ENCODE data around the genes SLC16A13, SLC16A11, GABARAP, CTDNEP1 and ELP5.

DNA sequence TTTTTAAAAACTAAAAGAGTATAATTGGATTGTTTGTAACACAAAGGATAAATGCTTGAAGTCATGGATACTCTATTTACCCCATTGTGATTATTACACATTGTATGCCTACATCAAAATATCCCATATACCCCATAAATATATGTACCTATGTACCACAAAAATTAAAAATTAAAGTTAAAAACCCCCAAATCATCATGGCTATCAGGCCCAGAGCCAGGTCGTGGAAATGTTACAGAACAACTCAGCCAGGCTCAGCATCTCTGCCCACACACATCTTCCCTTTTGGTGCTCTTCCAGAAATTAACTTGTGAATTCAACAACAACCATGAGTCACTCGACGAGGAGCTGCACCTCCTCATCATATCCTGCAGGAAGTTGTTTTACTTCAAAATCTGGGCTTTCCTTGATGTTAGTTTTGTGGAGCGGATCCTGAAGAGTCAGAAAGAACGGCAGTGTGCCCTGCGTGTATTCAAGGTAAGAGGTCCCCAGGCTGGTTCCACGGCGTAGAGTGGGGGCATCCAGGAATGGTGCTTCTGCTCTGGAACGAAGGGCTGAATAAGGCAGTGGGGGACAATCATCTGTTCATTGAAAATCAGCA, 10.6 kb downstream of the FBXO39 start:
- RRBS: no CpG with 5 or more reads among the region's 9 CpGs

GRCh38 chr17:6936208-6937080, 59.4 kb upstream of the ALOX12 start:
- RRBS: no CpG with 5 or more reads among the region's 8 CpGs

- RRBS: 3% methylated on average over 21 of the region's 79 CpGs
These were observed at the start of gene SLC16A13 for GRCh38 chr17:7035682-7036742. Gene SLC16A13 (plus strand): TSS chr17:7036015.

GRCh38 chr17:7041940-7042544, 1.9 kb downstream of the SLC16A11 start:
- RRBS: 8% methylated on average over 11 of the region's 37 CpGs

DNA sequence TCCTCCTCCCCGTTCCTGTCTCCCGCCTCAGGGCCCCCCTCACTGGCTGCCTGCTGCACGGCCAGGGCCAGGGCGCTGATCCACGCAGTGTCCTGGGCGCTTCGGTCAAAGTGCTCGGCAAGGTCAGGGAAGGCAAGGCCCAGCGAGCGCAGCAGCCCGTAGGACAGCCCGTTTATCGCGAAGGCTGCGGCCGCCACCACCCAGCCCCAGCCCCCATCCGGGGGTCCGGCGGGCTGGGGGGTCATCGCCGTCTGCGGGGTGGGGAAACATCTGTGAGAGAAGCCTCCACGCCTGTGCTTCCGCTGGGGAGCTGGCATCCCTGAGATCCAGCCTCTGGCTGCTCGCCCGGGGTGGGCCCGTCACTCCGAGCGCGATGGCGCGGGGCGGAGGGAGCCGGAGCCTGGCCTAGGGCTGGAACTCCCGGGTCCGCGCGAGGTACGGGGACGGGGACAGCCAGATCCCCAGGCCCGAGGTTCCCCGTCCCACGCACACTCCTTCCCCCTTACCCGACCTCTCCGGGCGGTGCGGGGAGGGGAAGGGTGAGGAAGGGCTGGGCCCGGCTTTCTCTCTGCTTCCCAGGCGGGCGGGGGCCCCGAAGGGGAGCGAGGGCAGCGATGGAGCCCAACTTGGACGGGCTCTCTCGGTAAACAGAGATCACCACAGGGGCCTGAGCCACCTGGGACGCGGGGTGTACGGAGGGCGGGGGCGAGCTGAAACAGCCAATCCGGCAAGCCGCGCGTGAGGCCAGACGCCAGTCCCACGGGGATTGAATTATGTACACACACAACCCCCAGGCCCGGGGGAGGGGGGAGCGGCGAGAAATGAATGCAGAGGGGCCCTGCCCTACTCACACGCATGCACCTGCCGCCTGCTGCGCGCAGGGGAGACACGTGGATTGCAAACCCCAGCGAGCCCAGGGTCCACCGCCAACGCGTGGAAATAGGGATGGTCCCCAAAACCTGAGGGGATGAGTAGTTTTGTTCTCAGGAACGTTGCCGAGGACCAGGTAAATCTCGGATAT, at the start of gene SLC16A11:
Gene SLC16A11, minus strand, starts transcription at position 824 of the 1,021 bp plus-strand sequence.
- RRBS: 2% methylated on average over 26 of the region's 81 CpGs

GRCh38 chr17:7098900-7099308, 15.7 kb downstream of the ASGR2 start:
- RRBS: no CpG with 5 or more reads among the region's 6 CpGs

DNA sequence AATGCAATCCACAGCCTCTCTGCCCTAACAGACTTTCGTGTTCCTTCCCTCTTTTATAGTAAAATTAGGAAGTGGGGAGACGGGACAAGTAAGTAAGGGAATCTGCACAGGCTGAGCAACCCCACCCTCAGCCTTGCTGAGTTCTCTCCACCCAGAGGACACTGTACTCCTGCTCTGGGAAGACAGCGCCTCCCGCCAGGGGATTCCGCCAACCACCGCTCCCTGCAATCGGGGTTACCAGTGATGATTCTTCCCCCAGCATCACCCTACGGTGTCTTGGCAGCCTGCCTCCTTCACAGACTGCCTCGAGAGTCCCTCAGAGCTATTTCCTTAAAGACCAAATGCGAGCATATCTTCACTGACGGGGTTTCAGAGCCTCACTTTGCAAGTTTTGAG, 22.6 kb upstream of the ASGR2 start:
- RRBS: no CpG with 5 or more reads among the region's 11 CpGs

GRCh38 chr17:7237174-7237446, 2.1 kb downstream of the PHF23 start:
- RRBS: no CpG with 5 or more reads among the region's 2 CpGs

DNA sequence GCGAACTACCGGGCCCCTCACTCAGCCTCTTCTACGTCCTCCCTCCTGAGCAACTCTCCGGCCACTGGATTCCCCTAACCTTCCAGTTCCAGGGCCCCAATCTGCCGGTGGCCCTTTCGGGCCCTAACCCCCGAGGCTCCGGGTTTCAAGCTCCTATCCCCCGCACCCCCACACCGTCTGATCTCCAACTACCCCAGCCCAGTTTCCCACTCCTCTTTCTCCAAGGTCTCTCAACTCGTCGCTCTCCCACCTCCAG, 464 bp downstream of the PHF23 start:
- RRBS: 0% methylated on average over 2 of the region's 12 CpGs

- RRBS: 1% methylated on average over 6 of the region's 65 CpGs
These were observed at the start of gene GABARAP for GRCh38 chr17:7241999-7242913. Gene GABARAP (minus strand): TSS chr17:7242449.

GRCh38 chr17:7242914-7243632, 824 bp upstream of the GABARAP start:
- RRBS: 2% methylated on average over 16 of the region's 42 CpGs

GRCh38 chr17:7248698-7249205, 2.8 kb downstream of the CTDNEP1 start:
- RRBS: no CpG with 5 or more reads among the region's 6 CpGs

- RRBS: no CpG with 5 or more reads among the region's 67 CpGs
These were observed at the start of gene CTDNEP1 for GRCh38 chr17:7250900-7251853. Gene CTDNEP1 (minus strand): TSS chr17:7251734.

DNA sequence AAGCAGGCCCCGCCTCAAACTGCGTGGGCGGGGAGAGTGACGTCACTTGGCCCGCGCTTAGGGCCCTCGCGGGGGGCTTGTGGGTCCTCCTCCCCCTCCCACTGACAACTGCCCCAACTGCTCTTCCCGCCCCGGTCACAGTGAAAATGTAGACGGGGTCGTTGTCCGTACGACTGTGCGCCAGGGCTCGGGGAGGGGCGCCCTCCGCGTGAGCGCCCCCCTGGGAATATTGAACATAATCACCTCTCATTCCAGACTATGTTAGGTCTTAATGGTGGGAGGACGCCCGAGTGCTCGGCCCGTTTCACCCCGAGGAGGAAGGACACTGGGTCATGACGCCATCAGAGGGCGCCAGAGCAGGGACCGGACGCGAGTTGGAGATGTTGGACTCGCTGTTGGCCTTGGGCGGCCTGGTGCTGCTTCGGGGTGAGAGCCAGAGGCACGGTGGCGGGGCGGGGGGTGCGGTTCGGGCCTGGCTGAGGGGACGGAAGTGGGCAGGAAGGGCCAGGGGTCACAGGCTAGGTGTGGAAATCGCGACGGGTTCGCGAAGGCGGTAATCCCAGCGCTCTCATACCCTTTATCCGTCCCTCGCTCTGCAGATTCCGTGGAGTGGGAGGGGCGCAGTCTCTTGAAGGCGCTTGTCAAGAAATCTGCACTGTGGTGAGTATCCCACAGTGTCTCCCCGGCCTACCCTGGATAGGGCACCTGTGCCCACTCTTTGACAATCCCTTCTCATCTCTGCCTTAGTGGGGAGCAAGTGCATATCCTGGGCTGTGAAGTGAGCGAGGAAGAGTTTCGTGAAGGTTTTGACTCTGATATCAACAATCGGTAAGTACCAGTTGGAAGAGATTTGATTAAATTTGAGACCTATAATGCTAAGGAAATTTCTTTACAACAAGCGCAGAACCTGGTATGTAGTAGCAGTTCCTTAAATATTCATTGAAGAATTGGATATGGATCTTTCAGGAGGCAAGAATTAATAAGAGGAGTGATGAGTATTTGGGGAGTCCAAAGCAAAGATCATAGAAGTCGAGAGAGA, at the start of gene ELP5:
Gene ELP5, plus strand, starts transcription at position 45 of the 1,039 bp plus-strand sequence.
- RRBS: no CpG with 5 or more reads among the region's 57 CpGs

DNA sequence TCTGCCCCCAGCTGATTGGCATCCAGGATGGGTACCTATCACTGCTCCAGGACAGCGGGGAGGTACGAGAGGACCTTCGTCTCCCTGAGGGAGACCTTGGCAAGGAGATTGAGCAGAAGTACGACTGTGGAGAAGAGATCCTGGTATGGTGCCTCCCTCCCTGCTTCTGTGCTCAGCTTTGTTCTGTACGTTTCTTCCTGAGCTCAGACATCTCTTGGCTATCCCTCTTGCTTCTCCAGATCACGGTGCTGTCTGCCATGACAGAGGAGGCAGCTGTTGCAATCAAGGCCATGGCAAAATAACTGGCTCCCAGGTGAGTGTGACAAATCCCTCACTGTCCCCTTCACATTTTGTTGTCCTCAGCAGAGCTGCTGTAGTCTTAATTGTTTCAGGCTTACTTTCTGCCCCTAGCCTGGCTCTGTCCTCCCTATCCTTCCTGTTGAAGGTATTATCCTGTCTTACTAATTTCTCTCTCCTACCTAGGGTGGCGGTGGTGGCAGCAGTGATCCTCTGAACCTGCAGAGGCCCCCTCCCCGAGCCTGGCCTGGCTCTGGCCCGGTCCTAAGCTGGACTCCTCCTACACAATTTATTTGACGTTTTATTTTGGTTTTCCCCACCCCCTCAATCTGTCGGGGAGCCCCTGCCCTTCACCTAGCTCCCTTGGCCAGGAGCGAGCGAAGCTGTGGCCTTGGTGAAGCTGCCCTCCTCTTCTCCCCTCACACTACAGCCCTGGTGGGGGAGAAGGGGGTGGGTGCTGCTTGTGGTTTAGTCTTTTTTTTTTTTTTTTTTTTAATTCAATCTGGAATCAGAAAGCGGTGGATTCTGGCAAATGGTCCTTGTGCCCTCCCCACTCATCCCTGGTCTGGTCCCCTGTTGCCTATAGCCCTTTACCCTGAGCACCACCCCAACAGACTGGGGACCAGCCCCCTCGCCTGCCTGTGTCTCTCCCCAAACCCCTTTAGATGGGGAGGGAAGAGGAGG, 3.5 kb downstream of the GPS2 start:
- RRBS: no CpG with 5 or more reads among the region's 15 CpGs

- RRBS: no CpG with 5 or more reads among the region's 15 CpGs
These were observed 7.4 kb downstream of the ACAP1 start for GRCh38 chr17:7343622-7344298.

GRCh38 chr17:7392861-7393569, 1.3 kb downstream of the PLSCR3 start:
- RRBS: 52% methylated on average over 20 of the region's 39 CpGs

- RRBS: no CpG with 5 or more reads among the region's 18 CpGs
These were observed 1.3 kb upstream of the SPEM1 start for GRCh38 chr17:7418681-7419437.

DNA sequence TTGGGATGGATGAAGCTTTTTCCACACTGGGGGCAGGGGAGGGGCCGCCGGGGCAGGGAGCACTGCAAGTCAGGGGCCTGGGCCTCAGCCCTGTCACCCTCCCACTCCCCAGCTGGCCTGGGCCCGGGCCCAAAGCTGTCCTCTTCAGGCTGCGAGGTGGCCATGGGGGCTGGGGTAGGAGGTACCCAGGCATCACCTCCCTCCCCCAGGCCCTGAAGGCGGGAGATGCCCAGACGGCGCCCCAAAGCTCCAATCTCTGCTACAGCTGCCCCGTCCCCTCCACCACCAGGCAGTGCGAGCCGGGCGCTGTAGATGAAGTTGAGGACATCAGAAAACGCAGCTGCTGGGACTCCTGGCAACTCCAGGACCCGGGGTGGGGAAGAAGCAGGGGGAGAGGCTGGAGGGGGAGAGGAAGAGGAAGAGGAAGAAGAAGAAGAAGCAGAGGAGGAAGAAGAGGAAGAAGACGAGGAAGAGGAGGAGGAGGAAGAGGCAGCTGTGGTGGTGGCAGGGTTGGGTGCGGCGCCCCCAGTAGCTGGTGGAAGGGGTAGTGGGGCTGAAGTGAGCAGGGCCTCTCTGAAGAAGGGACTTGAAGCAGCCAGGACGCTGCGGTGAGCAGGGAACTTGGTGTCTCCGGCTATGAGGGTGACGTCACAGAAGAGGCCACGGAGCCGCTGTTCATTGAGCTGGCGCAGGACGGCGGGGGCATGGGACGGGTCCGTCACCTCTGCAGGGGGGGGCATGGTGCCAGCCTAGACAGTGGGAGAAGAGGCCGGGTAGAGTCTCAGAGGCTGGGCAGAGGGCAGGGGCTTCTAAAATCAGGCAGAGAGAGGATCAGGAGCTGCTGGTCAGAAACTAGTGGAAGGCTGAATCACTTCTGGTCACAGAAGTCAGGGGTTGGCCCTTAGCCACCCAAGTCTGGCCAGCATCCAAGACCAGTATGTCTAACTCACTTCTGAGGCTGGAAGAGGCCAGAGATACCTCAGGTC, 13.1 kb downstream of the ZBTB4 start:
- RRBS: 88% methylated on average over 6 of the region's 28 CpGs

DNA sequence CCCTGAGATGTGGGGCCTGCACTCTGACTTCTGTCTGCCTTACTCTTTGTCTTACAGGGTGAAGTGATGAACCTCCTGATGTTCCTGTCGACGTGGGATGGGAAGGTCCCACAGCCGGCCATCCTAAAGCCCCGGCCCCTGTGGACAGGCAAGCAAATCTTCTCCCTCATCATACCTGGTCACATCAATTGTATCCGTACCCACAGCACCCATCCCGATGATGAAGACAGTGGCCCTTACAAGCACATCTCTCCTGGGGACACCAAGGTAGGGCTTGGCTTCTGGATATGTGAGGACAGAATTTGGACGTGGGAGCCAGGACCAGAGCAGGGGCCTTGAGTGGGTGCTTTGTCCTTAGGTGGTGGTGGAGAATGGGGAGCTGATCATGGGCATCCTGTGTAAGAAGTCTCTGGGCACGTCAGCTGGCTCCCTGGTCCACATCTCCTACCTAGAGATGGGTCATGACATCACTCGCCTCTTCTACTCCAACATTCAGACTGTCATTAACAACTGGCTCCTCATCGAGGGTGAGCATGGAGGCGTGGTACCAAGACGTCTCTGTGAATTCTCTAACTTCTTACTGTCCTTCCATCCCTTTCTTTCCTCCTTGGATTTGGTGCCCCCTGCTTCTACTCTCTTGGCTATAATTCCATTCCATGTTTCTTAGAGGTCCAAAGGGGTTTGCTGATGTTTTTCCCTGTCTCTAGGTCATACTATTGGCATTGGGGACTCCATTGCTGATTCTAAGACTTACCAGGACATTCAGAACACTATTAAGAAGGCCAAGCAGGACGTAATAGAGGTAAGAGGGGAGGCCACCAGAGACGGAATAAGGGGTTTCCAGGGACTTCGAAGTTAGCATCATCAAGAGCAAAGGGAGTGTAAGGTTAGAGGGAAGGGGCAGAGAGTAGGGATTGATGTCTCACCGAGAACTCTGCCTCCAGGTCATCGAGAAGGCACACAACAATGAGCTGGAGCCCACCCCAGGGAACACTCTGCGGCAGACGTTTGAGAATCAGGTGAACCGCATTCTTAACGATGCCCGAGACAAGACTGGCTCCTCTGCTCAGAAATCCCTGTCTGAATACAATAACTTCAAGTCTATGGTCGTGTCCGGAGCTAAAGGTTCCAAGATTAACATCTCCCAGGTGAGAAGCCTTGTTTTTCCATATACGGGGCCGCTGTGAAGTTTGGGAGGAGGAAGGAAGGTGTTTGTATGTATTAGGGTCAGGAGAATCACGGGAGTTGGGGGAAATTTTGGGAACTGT, 19.8 kb downstream of the SLC35G6 start:
- RRBS: no CpG with 5 or more reads among the region's 27 CpGs

All from choroid plexus epithelial cell (primary cell).